Suprapubic skin (tissue), 4 donors: ENCODE measurements around the gene FBXW11.

DNA sequence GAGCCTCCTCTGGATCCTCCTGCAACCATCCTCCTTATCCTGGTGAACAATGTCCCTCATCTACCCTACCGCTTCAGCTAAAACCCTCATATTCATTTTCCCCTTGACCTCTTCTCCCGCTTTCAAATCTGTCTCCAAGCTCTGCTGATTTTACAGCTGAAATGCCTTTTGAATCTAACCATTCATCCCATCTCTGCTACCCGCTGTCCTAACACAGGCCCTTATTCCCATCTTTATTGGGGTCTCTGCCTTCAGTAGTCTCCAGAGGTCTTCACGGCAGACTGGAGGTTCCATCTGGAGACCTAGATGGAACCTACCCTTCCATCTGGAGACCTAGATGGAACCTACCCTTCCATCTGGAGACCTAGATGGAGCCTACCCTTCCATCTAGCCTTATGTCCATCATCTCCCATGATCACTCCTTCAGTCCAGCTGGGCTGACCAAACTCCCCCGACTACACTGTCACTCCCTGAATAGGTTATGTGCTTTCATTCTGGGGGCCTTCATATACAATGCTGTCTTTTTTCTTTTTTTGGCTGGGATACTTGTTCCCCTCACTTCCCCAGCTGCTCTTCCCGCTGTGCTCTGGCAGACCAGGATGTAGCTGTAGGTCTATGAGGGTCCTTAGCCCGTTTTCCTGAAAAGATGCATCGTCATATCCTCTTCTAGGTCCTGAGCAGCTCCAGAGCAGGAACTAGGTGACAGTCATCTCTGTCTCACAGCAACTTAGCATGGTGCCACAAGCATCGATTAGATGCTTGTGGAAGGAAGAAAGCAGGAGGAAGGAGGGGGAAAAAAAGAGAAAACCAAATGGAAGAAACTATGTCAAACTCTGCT is 253.5 kb downstream of the SLIT3 start:
- PRO-cap, result no peak
- RAMPAGE, long total RNA, 4 experiments, result no peak in any of the 4 experiments

DNA sequence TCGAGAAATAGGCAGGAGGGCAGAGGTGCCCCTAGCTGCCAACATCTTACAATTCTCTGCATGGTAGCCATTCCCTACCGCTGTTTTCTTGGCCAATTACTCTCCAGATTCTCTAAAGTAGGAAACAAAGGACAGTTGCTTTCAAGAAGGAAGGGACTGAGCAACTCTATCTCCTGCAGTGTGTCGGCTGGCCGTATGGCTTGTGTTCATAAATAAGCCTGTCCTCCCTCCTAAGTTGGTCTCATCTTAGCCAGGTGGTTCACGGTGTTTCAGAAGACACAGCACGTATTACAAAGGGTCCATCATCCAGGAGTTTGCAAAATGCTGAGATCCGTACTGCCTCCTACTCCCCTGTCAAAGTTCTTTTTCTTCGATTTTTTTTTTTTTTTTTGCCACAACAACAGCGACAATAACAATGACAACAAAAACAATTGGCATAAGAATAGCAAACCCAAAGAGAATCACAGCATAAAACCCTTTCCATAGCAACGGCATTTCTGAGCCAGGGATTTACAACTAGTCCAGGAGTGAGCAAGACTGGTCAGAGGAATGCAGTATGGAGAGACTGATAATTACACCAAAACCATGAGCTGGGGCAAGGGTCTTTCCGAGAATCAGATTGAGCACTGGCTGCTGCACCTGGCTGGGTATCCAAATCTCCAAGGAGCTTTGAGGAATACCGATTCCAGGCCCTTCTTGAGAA is 212.8 kb downstream of the SLIT3 start:
- PRO-cap, result no peak
- RAMPAGE, long total RNA, 4 experiments, result no peak in any of the 4 experiments

DNA sequence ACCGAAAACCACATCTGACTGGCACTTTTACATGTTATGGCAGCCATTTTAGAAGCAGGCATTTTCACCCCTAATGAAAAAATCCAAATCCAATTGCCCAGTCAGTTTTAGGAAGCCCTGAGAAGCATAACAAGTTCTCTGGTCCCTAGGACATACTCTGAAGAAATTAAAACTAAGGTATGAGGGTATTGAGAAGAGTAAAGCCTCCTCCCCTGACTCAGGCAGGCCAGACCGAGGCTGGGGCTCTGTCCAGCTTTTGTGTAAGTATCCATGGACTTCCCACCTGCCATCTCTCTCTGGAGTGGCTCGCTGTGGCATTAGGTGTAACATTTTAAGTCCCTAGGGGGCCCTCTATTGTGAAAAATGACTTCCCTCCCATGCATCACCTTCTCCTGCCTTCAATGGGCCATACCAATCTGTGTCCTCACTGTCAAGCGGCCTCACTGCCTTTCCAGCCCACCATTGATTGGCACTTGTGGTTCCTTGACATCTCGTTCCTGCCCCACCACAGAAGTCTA is 205.6 kb downstream of the SLIT3 start:
- PRO-cap, result no peak
- RAMPAGE, long total RNA, 4 experiments, result no peak in any of the 4 experiments

GRCh38 chr5:169593050-169593685 is 9.6 kb downstream of the SPDL1 start:
- PRO-cap, result no peak
- RAMPAGE, long total RNA, 4 experiments, result no peak in any of the 4 experiments

- PRO-cap, result no peak
- RAMPAGE, long total RNA, 4 experiments, result no peak in any of the 4 experiments
These were observed 14.1 kb downstream of the LCP2 start for GRCh38 chr5:170283494-170283934.

DNA sequence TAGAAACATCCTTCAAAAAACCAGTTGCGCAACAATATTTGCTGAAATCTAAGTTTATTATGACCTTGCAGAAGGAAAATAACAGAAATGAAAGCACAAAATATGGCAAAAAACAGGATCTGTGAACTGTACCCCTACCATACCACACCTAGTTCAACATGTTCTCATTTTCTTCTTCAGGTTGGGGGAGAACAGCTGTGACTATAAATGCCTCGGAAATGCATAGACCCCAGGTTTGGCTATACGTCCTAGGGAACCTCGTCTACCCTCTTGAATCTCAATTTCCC is 1.4 kb downstream of the LCP2 start:
- PRO-cap, result no peak
- RAMPAGE, long total RNA, 4 experiments, result no peak in any of the 4 experiments

GRCh38 chr5:170313318-170313923 is 15.8 kb upstream of the LCP2 start:
- PRO-cap, result no peak
- RAMPAGE, long total RNA, 4 experiments, result no peak in any of the 4 experiments

DNA sequence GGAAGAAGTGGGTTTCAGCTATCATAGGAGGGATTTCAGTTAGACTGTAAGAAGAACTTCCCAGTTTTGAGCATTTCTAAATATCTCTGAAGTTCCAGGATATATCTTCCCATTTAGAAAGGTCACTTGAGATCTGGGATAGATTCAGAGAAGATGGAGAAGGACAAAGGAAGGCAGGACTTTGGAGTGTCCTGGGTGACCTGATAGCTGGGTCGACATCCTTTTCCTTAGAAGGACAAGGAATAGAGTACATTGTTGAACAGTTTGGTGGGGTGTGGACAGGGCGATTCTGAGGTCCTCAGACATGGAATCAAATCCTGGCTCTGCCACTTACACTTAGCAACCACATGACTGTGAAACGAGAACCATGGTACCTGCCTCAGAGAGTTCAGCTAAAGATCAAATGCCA is 755 bp downstream of the KCNMB1 start:
- PRO-cap, result no peak
- RAMPAGE, long total RNA, 4 experiments, result no peak in any of the 4 experiments

- PRO-cap, result no peak
- RAMPAGE, long total RNA, 4 experiments, result no peak in any of the 4 experiments
These were observed 64.9 kb upstream of the GABRP start for GRCh38 chr5:170718643-170718986.

GRCh38 chr5:170745481-170746152 is 37.9 kb upstream of the GABRP start:
- PRO-cap, result no peak
- RAMPAGE, long total RNA, 4 experiments, result no peak in any of the 4 experiments

DNA sequence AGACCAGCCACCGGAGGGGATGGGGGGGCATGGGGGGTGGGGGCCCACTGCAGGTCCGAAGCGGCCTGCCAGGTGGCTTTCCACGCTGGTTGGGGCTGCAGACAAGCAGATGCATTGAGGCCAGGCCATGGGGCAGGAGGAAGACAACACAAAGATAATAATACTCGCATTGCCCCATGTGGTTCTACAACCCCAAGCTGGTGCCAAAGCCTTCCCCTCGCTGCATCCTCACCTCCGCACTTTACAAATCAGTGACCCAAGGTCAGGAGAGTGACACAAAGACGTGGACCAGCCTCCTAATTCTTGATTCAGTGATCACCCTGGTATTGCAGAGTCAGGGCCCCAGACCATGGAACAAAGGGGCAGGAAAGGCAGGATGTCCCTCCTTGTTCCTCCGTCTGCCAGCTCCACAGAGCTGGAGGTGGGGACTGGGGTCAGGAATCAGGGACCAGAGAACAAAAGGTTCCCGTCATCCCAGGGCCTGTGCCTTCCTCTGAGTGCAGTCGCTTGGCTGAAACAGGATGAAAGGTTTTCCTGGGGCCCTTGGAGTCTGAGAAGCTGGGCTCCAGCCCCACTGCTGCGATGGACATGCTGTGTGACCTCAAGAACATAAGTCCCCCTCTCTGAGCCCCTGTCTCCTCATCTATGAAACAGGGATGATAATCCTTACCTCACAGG is 37.1 kb upstream of the GABRP start:
- PRO-cap, result no peak
- RAMPAGE, long total RNA, 4 experiments, result no peak in any of the 4 experiments

GRCh38 chr5:171309877-171310664 is 1.0 kb downstream of the TLX3 start:
- PRO-cap, result no peak
- RAMPAGE, long total RNA, 4 experiments, result no peak in any of the 4 experiments

GRCh38 chr5:171392464-171393127 is 4.9 kb downstream of the NPM1 start:
- PRO-cap, result no peak
- RAMPAGE, long total RNA, 4 experiments, result start-site peak on the plus strand in 1 of 4 experiments, at chr5:171392711-171392782 at its widest, 321 reads per replicate

GRCh38 chr5:171397853-171398583 is 10.4 kb downstream of the NPM1 start:
- PRO-cap, result no peak
- RAMPAGE, long total RNA, 4 experiments, result no peak in any of the 4 experiments

DNA sequence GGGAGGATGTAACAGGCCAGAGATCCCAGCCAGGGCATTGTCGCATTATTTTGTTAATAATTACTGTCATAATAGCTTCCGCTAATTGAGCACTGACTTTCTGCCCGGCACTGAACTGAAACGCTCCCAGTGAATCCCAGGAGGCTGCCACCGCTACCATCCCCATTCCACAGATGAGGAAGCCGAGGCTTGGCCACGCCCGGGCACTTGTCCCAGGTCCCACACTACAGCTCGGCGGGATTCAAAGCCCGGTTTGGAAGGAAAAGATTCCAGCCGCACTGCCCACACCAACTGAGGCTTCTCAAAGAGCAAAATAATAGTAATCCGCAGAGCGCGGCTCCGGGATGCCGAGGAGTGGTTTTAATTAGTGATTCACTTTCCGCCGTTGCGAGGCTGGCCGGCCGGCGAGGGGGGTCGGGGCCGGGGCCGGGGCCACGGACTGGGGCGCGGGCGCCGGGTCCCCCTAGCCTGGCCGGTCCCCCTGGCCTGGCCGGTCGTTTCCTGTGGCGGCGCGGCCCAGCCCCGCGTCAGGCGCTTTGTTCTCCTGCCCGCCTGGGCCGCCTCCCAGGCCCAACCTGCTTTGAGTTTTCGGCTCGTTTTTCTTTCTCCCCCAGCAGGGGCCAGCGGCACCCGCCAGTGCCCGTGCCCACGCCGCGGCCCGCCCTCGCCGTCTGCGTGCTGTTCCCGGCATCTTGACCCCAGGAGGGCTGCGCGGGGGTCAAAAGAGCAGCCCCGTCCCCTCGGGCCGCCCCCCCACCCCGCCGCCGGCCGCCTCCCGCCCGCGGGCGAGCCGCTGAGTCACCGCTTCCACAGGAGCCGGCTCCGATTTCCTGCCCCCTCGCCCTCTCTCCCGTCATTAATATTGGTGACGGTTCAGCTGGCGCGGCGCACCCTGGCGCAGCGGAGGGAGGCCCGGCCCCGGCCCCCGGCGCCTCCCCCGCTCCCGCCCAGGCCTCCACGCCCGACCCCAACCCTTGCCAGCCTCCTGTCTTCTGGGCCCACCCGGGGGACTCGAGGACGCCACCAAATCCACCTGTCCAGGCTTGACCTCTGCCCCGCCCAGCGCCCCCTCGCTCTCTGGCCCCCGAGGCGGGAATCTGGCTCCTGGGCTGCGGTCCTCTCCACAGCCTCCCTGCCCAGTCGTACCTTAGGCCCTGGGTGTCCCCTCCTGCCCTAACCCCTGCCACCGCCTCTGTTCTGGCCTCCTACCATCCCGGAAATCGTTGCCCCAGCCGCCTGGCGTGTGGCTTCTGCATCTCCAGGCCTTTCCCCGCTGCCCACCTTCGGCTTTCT is 31.3 kb downstream of the FGF18 start:
- PRO-cap, result no peak
- RAMPAGE, long total RNA, 4 experiments, result no peak in any of the 4 experiments

DNA sequence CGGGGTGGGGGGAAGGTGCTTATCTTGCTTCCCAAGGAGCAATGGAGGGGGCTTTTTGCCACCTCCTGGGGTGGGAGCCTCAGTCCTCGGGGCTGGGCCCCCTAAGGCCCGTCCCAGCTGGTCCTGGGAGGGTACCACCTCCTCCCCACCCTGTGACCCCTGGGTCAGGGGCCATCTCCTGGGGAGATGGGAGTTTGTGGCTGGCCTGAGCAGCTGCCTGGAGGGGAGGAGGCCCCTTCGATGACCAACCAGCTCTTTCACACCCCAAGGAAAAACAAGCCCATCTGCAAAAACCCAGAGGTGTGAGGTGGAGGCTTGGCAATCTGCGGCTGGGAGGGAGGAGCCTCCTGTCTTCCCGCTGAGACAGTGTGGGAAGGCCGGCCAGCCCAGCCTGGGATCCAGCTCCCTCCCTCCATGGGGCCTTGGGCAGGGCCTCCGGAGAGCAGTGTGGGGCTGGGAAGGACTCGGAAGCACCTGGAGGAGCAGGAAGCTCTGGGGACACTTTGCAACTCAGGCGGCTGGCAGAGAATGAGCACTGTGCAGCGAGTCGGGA is 100.8 kb downstream of the FGF18 start:
- PRO-cap, result no peak
- RAMPAGE, long total RNA, 4 experiments, result no peak in any of the 4 experiments

- PRO-cap, result no peak
- RAMPAGE, long total RNA, 4 experiments, result no peak in any of the 4 experiments
These were observed 47.9 kb upstream of the SMIM23 start for GRCh38 chr5:171737604-171738277.

GRCh38 chr5:171931784-171932587 is 74.5 kb downstream of the FBXW11 start:
- PRO-cap, result no peak
- RAMPAGE, long total RNA, 4 experiments, result start-site peak on the minus strand in 1 of 4 experiments, at chr5:171931998-171932225 at its widest, 21 reads per replicate

DNA sequence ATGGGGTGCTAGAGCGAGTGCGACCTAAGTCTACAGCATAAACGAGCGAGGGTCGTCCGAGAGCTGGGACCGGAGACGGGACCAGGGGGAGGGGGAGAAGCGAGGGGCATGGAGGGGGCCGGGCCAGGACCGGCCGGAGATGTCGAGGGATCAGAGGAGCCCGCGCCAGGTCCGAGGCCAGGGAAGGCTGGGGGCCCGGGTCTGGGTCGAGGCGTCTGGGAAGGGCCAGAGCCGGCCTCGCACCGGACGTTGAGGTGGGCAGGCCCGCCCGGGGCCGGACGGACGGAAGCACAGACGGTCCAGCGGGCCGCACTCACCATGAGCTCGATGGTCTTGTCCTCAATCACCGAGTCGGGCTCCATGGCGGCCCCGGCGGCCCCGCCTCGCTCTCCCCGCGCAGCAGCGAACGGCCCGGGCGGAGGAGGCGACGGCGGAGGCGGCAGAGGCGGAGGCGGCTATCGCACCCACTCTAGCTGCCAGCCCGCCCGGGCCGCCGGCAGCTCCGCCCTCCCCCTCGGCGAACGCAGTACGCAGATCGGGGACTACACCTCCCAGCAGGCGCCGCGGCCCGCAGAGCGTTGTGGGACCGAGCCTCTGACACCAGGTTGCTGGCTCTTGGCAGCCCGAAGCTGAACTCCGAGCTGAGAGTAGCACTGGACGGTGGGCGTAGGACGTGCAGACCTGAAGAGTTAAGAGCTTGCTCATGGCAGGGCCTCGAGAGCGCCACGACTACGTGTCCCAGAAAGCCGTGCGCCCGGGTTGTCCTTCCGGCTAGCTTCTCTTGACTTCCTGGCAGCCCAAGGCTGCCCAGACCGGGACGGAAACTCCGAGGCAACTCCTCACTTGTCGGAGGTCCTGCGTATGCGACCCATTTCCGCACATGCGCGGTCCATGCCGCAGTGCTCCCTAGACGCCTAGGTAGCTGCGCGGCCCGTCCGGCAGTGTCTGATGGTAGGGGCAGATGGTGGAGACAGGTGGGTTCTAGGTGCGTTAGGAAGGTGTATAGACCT is at the start of gene FBXW11:
TSS of gene FBXW11 (minus strand) at position 498 of the 1,010 bp plus-strand sequence.
- PRO-cap, result bidirectional peak, plus-strand start at position 810 of the sequence, minus-strand start at position 495 of the sequence
- RAMPAGE, long total RNA, 4 experiments, result start-site peak on the minus strand in 2 of 4 experiments, centred at positions 416 to 453 of the sequence, 101 to 120 reads per replicate

- PRO-cap, result no peak
- RAMPAGE, long total RNA, 4 experiments, result no peak in any of the 4 experiments
These were observed 31.6 kb downstream of the STK10 start for GRCh38 chr5:172156264-172156963.